Frontal cortex (tissue), 2 donors: Measurements from ENCODE around the genes PDYN and SNRPB.

DNA sequence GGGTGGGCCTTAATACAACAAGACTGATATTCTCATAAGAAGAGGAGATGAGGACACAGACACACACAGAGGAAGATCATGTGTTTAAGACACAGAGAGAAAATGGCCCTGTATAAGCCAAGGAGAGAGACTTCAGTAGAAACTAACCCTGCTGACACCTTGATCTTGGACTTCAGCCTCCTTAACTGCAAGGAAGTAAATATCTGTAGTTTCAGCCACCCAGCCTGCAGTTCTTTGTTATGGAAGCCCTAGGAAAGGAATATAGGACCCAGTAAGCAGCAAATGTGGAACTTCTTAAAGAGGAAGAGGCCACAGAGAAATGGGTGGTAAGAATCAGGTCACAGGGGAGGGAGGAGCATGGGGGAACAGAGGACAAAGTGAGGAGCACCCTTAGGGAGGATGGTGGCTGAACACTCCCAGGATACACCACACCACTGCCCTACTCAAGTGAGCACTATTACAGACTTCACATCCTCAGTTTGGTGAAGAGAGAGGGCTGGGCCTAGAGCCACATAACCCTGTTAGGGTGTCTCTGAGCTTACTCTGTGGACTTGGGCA, 735 bp downstream of the SIRPB1 start:
- RAMPAGE, long total RNA = no peak

GRCh38 chr20:1870709-1871684, 24.2 kb upstream of the SIRPA start:
- RAMPAGE, long total RNA = no peak

- RAMPAGE, long total RNA = no peak
These were observed 20.5 kb upstream of the SIRPA start for GRCh38 chr20:1874225-1875538.

GRCh38 chr20:1927843-1928809, 32.9 kb downstream of the SIRPA start:
- RAMPAGE, long total RNA = no peak

- RAMPAGE, long total RNA = no peak
These were observed 35.7 kb downstream of the SIRPA start for GRCh38 chr20:1930903-1931271.

- RAMPAGE, long total RNA = no peak
These were observed 46.9 kb downstream of the PDYN start for GRCh38 chr20:1946573-1947681.

GRCh38 chr20:1993714-1994160, at the start of gene PDYN:
Gene PDYN (minus strand): TSS chr20:1994058.
- RAMPAGE, long total RNA = no peak

GRCh38 chr20:2114373-2114899, 12.8 kb downstream of the STK35 start:
- RAMPAGE, long total RNA = no peak

GRCh38 chr20:2129429-2129949, 27.9 kb downstream of the STK35 start:
- RAMPAGE, long total RNA = no peak

GRCh38 chr20:2140571-2141068, 39.0 kb downstream of the STK35 start:
- RAMPAGE, long total RNA = no peak

GRCh38 chr20:2210823-2211678, 84.8 kb upstream of the TGM3 start:
- RAMPAGE, long total RNA = no peak

DNA sequence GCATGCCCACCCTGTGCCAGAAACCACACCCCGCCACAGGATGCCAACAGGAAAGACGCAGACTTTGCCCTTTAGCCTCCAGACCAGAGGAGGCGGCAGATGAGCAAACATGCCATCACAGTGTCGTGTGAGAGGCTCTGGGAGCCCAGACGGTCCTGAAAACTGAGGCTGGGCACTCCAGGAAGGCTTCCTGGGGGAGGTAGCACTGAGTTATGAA, 34.7 kb upstream of the TGM3 start:
- RAMPAGE, long total RNA = no peak

- RAMPAGE, long total RNA = no peak
These were observed 31.4 kb downstream of the SNRPB start for GRCh38 chr20:2439075-2439640.

- RAMPAGE, long total RNA = no peak
These were observed at the start of gene SNRPB for GRCh38 chr20:2469786-2471167. Gene SNRPB (minus strand): TSS chr20:2470789.

DNA sequence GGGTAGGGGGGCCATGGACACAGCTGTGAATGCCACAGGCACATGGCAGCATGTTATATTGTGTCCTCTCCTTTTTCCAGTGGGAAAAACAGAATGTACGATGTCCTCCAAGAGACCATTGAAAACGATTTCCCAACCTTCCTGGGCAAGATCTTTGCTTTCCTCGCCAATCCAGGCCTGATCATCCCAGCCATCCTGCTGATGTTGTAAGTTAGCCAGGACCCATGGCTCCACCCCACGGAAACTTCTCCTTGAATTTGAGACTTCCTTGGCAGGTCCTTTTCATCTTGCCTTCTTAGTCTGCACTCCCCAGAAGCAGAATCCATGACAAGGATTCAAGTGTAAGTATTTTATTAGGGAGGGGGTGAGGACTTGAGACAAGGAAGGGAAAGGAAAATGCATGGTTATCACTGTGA, 28.2 kb upstream of the NOP56 start:
- RAMPAGE, long total RNA = no peak

DNA sequence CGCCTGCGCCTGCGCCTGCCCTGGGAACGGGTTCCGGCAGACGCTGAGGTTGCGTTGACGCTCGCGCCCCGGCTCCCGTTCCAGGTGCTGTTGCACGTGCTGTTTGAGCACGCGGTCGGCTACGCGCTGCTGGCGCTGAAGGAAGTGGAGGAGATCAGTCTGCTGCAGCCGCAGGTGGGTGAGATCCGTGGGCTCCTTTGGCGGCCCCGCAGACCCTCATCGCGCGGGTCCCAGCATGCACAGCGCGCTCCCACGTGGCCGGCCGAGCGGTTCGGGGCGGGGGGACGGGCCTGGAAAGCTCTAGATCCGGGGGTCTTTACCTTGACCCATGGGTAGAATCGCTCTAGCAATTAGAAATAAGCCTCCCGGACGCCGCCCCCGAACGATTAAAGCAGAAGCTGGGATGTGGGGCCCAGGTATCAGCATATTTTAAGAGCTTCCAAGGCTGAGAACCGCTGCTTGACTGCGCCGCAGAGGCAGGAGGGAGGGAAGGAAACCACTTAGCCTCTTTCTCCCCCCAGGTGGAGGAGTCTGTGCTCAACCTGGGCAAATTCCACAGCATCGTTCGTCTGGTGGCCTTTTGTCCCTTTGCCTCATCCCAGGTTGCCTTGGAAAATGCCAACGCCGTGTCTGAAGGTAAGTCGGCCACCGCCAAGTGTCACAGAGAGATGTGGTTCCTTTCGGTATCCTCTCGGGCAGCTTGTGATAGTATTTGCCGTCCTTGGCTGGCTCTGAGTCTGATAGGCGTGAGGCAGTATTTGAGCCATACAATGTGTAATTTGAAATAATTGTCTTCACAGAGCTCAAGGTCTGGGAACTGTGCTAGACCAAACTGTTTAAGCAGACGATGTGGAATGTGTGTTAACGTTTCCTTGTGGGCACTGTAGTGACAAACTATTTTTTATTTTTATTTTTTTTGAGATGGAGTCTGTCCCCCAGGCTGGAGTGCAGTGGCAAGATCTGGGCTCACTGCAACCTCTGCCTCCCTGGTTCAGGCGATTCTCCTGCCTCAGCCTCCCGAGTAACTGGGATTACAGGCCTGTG, 648 bp downstream of the NOP56 start:
- RAMPAGE, long total RNA = no peak

DNA sequence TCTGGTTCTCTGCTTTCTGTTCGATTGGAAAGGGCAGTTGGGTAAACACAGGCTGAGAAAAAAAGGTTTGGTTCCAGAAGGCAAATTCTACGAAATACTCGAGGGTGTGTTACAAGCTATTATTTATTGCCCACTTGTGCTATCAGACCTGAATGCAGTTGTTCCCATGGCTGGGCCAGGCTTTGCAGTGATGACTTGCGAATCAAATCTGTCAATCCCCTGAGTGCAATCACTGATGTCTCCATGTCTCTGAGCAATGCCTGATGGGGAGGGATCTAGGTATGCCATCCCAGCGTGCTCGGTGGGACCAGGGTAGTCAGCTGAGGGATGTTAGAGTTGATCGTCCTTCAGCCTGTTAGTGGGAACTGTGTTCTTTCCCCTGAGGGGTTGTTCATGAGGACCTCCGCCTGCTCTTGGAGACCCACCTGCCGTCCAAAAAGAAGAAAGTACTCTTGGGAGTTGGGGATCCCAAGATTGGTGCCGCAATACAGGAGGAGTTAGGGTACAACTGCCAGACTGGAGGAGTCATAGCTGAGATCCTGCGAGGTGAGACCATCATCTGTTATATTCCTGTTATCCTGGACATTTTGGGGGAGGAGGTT, 1.7 kb downstream of the NOP56 start:
- RAMPAGE, long total RNA = no peak

- RAMPAGE, long total RNA = no peak
These were observed 35.9 kb upstream of the GNRH2 start for GRCh38 chr20:3007230-3008155.

- RAMPAGE, long total RNA = no peak
These were observed 34.2 kb upstream of the GNRH2 start for GRCh38 chr20:3009138-3009653.

DNA sequence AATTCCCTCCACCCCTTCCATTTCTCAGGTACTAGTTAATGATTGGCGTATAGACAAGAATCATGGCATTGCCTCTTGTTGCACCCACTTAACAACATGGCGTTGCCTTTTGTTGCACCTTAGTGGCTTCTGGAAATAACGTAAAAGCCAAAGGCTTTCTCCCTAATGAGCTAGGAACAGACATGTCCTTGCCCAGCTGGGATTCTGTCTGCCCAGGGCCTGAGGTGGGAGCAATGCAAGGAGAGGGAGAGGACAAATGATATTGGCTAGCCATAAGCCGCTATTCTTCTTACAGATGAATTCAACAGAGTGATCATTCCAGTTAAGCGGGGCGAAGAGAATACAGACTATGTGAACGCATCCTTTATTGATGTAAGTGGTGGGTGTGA, 16.6 kb upstream of the GNRH2 start:
- RAMPAGE, long total RNA = no peak